LUHMES (cell line): ENCODE measurements around a stretch of chr9.

- PRO-cap: no peak
Observed at GRCh38 chr9:129473628-129474394, 147.1 kb downstream of the C9orf50 start.

GRCh38 chr9:129485313-129485759, 135.6 kb downstream of the C9orf50 start:
- PRO-cap: no peak

GRCh38 chr9:129496058-129496325, 124.9 kb downstream of the C9orf50 start:
- PRO-cap: bidirectional peak, plus-strand start at chr9:129496219, minus-strand start at chr9:129495988

GRCh38 chr9:129501704-129502455, 119.0 kb downstream of the C9orf50 start:
- PRO-cap: no peak

DNA sequence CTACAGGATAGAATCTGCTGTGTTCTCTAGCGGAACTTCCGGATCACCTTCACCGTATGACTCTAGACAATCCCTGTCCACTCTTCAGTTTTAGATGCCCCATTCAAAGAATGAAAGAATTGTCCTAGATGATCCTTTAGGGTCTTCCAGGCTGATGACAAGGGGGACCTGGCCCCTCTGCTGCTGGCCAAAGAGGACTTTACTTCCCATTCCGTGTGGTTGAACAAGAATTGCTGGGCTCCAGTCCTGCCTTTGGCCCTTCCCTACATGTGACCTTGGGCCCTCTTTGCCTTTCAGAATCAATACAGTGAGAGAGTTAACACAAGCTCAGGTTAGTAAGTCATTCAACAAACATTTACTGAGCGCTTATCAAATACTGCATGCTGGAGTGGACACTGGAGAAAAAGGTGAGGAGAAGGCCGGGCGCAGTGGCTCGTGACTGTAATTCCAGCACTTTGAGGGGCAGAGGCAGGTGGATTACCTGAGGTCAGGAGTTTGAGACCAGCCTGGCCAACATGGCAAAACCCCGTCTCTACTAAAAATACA, 113.1 kb downstream of the C9orf50 start:
- PRO-cap: no peak

DNA sequence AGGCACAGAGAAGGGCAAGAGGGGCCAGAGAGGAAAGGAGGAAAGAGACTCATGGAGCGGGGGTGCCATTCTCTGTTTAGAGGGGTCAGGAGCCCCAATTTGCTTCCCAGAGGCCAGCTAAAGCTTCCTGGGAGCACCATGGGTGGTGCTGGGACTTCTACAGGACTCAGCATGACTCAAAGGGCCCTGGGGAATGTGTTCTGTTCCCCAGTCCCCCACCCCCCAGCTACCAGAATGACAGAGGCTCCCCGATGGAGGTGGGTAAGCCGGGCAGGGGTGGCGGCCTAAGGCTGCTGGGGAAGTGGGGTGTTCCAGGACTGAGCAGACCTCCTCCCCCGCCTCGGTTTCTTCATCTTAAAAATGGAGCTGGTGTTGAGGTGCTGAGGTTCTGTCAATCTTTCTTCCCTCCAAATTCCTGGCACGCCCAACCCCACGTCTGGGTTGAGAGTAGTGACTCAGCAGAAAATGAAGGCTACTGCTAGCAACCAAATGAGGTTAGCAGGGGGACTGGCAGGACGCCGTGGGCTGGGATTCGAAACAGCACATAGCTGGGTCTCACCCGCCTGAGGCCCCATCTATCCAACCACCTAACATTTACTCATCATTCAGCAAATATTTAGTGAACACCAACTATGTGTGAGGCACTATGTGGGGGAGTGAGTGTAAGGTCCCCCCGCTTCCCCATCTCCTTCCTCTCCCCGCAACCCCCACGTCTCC, 50.4 kb downstream of the C9orf50 start:
- PRO-cap: no peak

DNA sequence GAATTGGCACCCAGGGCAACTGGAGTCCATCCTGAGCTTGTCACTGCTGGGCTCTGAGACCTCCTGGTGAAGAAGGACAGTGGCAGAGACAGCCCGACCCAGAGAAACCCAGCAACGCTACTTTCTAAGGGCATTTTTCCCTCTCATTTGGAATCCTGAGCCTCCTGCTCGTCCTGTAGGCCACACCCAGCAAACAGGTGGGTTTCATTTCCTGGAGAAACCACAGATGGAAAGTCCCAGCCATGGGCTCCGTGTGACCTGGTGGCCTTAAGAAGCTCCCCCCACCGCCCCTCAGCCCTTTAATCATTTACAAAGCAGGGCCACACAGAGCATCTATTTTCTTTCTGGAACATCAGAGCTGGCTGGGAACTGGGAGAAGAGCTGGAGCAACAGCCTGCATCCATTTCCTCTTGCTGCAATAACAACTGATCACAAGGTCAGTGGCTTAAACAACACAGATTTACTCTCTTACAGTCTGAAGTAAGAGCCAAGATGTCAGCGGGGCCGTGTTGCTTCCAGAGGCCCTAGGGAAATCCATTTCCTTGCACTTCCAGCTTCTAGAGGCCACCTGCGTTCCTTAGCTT, 40.7 kb downstream of the C9orf50 start:
- PRO-cap: no peak

- PRO-cap: unidirectional peak, plus-strand start at chr9:129597158; bidirectional peak, plus-strand start at chr9:129597580, minus-strand start at chr9:129597499
Observed at GRCh38 chr9:129596513-129597718, 24.0 kb downstream of the C9orf50 start.

DNA sequence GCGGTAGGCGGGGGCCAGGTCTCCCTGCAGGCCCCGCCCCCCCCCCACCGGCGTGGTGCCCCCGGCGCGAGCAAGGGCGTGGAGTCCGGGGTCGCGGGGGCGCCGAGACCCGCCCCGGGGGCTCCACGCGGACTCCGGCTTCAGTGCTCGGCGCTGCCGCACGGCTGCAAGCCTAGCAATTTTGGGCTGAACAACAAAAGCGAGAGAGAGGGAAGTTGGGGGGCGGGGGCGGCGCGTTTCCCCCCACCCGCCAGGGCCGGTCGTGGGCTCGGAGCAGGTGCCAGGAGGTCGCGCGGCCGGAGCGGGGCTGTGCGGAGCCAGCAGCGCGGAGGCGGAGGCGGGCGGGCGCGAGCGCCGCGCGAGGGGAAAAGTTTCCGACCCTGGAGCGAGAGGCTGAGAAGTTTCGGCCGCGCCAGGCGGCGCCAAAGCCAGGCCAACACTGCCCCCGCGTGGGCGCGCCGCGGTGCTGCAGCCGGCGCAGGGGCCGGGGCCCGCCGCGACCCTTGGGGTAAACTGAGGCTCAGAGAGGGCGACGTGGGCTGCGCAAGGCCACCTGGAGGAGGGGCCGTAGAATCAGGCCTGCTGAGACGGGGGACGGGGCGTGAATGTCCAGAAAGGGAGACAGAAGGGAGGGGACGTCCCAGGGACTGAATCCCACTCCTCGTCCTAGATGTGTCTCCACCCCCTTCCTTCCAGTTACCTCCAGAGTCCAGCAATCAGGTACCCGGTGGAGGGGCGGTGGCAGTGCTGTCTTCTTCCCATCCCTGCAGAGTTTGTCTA, 10.4 kb downstream of the C9orf50 start:
- PRO-cap: unidirectional peak, plus-strand start at position 46 of the sequence

GRCh38 chr9:129630569-129631328, 4.8 kb downstream of the NTMT1 start:
- PRO-cap: no peak

DNA sequence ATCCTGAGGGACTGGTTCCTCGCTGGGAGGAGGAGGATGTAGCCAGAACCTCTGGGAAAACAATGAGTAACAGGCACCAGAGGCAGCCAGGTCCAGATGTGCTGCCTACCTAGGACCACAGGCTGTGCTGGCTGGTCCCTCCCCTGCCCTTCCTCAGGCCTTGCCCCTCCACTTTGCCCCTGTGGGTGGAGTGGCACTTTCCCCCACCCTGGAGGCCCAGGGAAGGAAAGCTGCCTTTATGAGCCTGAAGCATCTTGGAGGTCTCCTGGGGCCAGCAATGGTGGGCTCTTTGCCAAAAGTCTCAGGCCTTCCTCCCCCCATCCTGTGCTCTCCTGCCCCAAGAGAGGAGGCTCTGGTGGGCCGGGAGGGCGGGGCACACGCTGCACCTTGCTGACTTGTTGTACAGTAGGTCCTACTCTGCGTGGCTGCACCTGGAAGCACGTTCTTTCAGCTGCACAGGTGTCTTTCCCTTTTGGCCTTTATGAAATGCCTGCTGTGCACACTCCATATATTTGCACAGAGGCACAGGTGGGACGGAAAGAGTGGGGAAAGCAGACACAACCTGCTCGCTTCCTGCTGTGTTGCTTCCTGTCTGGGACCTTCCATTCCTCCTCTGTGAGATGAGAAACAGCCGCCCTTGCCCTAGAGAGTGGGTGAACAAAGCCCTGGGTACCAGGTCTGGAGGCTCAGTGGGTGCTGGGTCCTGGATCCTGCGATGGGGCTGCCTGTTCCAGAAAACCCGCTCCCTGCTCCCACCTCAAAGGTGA, 4.6 kb downstream of the USP20 start:
- PRO-cap: no peak

GRCh38 chr9:129866434-129867248, 31.4 kb downstream of the USP20 start:
- PRO-cap: no peak

GRCh38 chr9:129896278-129896617, 61.0 kb downstream of the USP20 start:
- PRO-cap: no peak

- PRO-cap: no peak
Observed at GRCh38 chr9:129951080-129951626, 91.8 kb downstream of the FNBP1 start.

DNA sequence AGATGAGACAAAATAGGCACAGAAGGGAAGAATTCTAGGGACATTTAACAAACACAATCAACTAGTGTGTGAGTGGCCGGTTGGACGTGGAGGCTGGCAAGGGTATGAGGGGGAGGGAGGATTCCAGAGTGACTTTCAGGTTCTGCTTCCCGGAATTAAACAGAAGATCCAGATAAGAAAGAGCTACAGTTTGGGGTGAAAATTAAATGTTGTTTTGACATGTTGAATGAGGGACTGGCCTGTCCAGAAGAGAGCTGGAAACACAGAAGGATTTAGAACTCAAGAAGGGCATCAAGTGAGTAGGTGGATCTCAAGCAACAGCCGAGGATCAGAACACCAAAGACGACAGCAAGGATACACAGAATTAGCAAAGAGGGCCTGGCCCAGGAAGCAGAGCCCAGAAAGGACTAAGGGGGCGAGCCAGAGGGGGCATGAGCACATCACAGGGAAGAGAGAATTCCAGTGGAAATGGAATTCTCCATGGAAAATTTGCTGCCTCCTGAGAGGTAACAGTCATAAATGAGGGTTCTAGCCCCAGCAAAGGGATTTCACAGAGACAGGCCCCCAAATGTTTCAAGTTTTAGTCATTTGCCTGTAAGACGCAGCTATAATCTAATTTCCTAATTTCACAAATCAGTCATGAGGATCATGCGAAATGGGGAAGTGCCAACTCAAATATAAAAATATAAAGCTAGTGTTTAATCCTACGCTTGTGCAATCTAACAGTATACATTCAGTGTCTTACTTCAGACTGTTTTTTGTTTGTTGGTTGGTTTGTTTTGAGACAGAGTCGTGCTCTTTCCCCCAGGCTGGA, 46.8 kb downstream of the FNBP1 start:
- PRO-cap: no peak

- PRO-cap: no peak
Observed at GRCh38 chr9:130028373-130029731, 14.1 kb downstream of the FNBP1 start.

GRCh38 chr9:130045387-130045843, 2.4 kb upstream of the FNBP1 start:
- PRO-cap: no peak

DNA sequence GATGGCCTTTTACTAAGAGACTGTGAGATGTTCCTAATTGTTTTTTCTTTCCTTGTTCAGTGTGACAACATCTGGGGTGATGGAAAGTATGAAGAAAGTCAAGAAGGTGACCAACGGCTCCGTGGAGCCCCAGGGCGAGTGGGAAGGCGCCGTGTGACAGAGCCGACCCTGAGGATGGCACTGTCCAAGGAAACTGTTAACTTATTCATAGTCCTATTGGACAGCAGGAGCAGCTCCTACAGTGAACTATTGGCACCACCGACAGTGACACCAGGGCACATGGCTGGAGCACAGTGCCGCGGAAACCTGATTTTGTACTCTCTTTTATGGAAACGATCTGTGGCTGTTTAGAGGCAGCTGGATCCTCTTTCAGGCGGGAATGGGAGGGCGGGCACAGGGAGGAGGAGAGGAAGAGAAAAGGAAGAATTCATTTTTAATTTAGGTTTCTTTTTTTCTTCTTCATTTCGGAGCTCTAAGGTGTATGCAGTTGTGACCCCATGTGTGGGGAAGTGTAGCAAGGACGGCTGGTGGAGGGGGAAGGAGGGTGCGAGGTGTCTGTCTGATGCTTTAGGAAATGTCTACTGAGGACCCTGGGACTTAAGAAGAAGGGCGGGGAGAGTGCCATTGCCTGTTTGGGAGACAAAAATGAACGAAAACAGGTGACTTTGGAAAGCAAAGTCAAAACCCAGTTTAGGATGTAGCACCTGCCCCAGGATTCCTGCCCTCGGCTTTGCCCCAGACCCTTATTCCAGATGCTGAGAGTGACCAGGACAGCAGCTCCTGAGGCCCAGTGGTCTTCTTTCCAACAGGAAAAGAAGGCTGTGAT, 37.0 kb upstream of the NCS1 start:
- PRO-cap: no peak

DNA sequence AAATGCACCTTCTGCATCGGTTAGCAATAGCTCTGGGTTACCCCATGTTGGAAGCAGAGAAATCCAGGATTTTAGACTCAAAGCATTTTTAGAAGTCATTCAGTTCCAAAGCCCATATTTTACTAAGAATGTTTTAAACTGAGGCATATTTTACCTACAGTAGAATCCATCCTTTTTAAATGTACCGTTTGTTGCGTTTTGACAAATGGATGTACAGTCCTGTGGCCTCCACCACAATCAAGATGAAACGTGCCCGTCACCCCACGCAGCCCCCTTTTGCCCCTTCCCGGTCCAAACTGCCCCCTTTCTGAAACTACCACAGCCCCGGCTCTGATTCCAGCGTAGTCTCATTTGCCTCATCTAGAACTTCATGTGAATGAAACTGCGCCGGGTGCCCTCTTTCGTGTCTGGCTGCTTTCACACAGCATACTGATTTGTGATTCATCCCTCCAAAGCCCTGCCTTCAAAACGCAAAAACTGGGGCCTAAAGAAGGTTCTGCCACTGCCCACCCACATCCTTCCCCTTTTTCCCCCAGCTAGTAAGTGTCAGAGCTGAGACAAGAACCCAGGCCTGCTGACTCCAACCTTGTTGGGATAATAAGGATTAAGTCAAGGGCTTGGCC, 31.6 kb upstream of the NCS1 start:
- PRO-cap: no peak

GRCh38 chr9:130447883-130448576, 3.3 kb downstream of the ASS1 start:
- PRO-cap: no peak